Urinary bladder (tissue), 3 donors: ENCODE measurements around a stretch of chr16.

DNA sequence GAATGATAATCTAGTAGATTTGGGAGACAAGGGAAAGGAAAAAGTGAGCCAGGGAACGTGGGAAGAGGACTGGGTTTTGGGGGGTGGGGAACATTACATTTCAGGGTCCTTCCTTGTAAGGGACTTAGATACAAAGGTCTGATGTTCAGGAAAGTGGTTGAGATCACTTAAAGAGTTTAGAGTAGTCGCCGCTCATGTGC, 85.8 kb upstream of the NETO2 start:
- PRO-cap, result no peak
- RAMPAGE, long total RNA, result no peak

- PRO-cap, result no peak
- RAMPAGE, long total RNA, result no peak
Measured at GRCh38 chr16:47289622-47290273, 146.0 kb upstream of the NETO2 start.

GRCh38 chr16:47460236-47460662, 614 bp downstream of the ITFG1 start:
- PRO-cap, result no peak
- RAMPAGE, long total RNA, result no peak

DNA sequence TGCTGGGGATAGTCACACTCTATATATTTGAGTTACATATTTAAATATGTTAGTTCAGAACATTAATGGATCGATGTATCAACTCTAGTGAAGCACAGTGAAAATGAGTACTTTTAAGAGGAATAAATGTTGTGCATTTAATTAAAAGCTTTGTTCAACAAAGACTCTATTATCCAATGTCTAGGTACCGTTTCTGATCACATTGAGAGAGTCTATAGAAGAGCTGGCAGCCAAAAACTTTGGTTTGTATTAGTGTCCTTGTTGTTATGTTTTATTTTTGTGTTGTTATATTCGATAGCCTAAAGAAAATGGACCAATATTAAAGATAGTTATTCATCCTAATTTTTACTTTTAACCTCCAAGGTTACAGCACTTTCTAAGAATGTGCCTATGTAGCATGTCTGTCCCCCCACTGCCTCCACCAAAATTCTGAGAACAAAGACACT, 202.4 kb downstream of the PHKB start:
- PRO-cap, result no peak
- RAMPAGE, long total RNA, result no peak

GRCh38 chr16:48164701-48165317, 9.0 kb upstream of the ABCC12 start:
- PRO-cap, result no peak
- RAMPAGE, long total RNA, result no peak

DNA sequence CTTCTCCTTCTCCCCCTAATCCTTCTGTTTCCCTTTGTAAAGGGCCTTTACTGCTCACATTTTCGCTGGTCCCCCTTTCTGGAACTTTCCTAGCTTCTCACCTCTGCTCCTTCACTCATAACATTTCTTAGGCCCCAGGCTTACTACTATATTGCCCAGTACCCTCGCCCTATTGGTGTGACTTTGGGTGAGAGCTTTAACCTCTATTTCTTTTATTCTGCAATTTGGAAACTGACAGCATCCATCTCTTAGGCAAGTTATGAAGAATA, 1.0 kb downstream of the LONP2 start:
- PRO-cap, result no peak
- RAMPAGE, long total RNA, result no peak

- PRO-cap, result no peak
- RAMPAGE, long total RNA, result no peak
Measured at GRCh38 chr16:48269893-48270520, 22.7 kb upstream of the ABCC11 start.

DNA sequence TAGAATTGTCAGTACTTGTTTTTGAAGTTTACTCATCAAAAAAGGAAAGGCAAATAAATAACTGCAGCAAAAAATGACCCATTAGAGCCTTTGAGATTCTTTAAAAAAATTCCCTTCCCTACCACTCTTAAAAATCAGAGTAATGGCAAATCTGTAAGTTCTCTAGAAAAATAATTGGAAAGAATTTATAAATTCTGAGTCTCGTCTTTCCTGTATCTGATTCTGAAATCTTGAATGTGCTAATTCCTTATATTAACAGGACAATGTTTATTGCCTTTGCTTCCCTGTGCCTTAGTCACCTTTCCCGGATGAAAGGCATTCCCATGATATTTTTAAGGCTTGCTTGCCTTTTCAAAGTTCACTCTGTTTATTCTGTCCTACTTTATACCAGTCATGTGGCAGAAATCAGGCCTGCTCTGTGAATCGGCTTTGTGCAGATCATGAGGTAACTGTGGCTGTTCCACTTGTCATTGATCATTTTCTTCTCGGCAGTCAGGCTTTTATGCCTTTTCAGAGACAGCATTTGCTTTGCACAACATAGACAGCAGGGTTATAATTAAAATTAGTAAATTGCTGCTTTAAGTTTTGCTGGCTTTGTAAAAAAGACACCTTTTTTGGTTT, 28.7 kb upstream of the ABCC11 start:
- PRO-cap, result unidirectional peak, minus-strand start at position 224 of the sequence
- RAMPAGE, long total RNA, result no peak

GRCh38 chr16:48350843-48351271, 34.4 kb downstream of the SIAH1 start:
- PRO-cap, result no peak
- RAMPAGE, long total RNA, result no peak

GRCh38 chr16:48364877-48365369, 20.3 kb downstream of the SIAH1 start:
- PRO-cap, result no peak
- RAMPAGE, long total RNA, result no peak

- PRO-cap, result no peak
- RAMPAGE, long total RNA, result no peak
Measured at GRCh38 chr16:48373085-48373684, 12.0 kb downstream of the SIAH1 start.

DNA sequence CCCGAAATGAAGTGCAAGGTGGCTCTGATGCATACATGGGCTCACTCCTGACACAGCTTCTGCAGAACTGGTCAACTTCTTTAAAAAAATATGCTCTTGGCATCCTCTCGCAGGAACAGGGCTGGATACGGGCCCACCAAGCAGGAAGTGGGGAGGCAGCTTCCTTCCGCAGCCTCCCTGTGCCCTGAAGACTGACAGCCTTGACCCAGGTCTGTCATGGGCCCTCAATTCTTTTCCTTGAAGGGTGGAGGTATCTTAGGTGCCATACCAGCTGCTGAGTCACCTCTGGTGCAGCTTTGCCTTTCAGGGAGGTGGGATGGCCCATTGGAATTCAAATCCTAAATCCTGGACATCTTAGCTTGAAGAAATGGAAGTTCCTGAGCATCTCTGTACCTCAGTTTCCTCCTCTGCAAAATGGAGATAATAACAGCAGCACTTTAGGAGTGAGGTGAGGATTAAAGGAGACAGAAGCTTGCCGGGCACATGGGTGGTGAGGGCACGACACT, 73.1 kb downstream of the N4BP1 start:
- PRO-cap, result no peak
- RAMPAGE, long total RNA, result no peak

GRCh38 chr16:48542092-48542413, 67.9 kb downstream of the N4BP1 start:
- PRO-cap, result no peak
- RAMPAGE, long total RNA, result no peak

DNA sequence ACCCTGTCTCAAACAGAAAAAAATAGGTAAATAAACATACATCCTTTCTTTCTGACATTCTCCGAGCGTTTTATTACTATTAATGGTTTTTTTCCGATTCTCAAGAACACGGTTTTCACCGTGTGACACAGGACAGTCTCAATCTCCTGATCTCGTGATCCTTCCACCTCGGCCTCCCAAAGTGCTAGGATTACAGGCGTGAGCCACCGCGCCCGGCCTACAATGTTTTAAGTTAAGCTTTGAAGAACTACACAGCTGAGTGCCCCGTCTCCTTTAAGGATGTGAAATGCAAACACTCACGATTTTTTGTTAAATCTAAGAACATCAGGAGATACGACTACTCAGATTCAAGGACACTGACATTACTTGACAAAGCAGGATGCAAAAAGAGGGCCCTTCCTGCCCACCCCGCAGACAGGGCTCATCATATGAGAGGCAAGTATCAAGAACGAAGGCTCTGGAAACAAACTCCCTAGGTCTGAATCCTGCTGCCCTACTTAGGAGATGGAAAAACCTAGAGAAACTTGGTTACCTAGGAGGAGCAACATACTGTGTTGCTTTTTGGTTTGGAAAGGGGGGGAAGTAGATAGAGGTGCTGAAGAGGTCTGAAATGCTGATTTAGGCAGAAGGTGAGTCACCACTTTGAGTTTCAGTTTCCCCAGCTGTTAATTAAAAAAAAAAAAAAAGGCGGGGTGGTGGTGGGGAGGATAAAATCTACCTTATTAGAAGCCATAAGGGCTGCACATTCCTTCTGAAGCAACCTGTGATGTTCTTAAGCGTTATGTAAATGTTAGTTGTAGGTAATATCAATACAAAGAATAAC, 1.7 kb downstream of the N4BP1 start:
- PRO-cap, result no peak
- RAMPAGE, long total RNA, result no peak

GRCh38 chr16:49435234-49435520, 61.6 kb downstream of the C16orf78 start:
- PRO-cap, result no peak
- RAMPAGE, long total RNA, result no peak

DNA sequence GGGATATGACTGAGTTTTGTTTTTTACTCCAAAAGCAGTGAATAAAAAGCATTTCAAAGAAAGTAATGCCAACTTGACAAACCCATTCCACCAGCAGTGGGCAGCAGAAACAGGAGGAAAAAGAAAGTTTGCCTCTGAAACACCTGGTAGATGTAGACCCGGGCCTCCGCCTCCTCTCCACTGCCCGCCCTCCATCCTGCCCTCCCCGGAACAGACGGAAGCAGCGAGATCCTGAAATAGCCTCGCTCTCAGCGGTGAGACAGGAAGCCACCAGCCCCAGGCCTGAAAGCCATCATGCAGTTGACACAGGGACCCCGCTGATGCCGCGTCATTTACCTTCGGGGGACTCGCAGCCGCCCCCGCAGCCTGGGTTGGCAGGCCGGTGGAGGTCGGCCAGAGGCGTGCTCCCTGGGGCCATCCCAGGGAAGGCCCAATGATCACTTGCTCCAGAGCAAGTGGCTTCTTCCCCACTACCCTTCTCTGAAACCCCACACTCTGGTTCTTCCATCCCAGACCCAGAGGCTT, 67.8 kb downstream of the C16orf78 start:
- PRO-cap, result unidirectional peak, plus-strand start at position 299 of the sequence
- RAMPAGE, long total RNA, result no peak

DNA sequence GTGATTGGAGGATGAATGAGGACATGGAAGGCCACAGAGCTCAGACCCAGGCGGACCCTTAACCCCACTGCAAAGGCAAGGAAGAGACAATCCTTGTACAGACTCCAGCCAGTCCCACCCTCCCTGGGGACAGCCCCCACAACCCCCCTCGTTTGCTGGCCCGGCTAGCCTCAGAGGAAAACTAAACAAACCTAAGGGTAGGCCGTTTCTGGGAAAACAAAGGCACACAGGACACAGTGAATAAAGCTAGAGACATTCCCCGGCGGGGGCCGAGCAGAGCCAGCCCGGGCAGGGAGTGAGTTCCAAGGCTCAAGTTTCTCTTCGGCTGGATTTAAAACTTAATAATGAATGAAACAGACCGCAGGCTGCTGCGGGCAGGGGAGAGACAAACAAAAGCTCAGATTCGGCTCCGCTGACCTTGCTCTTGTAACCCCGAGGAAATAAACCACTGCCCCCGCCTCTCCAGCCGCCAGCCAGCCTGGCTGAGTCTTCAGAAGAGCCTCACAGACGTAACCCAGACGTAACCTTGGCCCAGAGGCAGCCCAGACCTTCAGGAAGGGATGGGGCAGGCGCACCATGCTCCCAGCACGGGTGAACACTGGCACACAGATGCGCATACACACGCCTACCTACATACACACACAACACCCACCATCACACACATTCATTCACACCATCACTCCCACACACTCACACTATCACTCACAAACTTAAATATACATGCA, 216.1 kb downstream of the ZNF423 start:
- PRO-cap, result no peak
- RAMPAGE, long total RNA, result no peak

DNA sequence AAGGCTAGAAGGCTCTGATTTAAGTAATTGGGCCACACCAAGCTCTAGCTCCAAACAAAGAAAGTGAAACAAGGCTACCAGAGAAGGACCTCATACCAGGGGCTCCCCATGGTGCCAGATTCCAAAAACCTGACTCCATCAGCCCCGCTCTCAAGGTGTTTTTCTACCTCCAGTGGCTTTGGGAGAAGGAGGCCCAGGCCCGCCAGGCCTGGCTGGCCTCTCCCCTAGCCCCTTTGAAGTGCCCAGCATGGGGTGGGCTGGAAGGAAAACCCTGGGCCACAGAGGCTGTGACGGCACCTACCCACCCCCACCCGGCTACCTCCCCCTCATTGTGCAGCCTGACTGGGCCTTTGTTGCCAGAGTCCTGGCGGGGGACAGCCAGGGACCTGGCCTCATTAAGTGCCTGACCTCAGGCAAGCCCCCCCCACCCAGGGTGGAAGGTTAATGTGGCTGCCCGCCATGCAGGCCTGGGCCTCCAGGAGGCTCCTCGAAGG, 159.5 kb downstream of the ZNF423 start:
- PRO-cap, result no peak
- RAMPAGE, long total RNA, result no peak

DNA sequence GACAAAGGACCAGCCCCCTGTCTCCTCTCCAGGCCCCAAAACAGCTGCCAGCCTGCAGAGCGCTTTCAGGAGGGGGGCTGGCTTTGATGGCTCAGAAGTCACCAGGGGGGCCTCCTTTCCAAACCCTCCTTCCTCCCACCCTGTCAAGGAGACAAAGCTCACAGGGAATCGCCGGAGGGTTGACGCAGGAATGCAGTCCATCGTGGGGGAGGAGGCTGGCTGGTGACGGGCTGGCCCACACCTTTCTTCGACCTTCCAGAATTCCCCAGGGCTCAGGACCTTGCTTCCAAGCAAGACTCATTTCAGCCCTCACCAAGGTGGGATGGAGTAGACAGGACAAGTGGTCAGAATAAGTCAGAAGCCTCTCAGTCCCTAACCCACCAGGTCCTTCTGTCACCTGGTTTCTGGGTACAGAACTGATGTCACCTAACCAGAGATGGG, 159.1 kb downstream of the ZNF423 start:
- PRO-cap, result no peak
- RAMPAGE, long total RNA, result no peak

- PRO-cap, result no peak
- RAMPAGE, long total RNA, result no peak
Measured at GRCh38 chr16:49838309-49839652, 17.1 kb downstream of the ZNF423 start.